Left lobe of liver (tissue), 1 donor: ENCODE results near the gene PHF10.

DNA sequence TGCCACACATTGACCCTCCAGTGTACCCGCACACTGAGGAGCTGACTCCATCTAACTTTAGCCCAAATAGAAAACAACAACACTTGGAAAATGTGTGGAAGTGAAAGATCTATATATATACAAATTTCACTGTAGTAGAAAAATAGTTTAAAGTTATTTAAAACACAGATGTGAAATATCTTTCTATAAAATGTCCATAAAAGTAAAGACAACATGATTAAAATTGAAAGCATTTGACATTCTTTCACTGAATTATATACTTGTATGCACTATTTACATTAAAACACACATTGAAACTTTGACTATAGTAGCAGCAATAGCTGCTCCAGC is 71.8 kb downstream of the SMOC2 start:
- PRO-cap, result no peak

- PRO-cap, result no peak
Measured at GRCh38 chr6:168530736-168531030, 89.7 kb downstream of the SMOC2 start.

GRCh38 chr6:168851821-168852275 is 401.8 kb downstream of the THBS2 start:
- PRO-cap, result no peak

- PRO-cap, result no peak
Measured at GRCh38 chr6:169074923-169075804, 178.5 kb downstream of the THBS2 start.

DNA sequence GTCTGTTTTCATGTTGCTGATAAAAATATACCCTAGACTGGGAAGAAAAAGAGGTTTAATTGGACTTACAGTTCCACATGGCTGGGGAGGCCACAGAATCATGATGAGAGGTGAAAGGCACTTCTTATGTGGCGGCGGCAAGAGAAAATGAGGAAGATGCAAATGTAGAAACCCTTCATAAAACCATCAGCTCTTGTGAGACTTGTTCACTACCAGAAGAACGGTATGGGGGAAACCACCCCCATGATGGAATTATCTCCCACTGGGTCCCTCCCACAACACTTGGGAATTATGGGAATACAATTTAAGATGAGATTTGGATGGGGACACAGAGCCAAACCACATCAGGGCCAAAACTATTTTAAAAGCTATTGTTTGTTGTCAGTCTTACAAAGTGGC is 71.0 kb downstream of the THBS2 start:
- PRO-cap, result no peak

DNA sequence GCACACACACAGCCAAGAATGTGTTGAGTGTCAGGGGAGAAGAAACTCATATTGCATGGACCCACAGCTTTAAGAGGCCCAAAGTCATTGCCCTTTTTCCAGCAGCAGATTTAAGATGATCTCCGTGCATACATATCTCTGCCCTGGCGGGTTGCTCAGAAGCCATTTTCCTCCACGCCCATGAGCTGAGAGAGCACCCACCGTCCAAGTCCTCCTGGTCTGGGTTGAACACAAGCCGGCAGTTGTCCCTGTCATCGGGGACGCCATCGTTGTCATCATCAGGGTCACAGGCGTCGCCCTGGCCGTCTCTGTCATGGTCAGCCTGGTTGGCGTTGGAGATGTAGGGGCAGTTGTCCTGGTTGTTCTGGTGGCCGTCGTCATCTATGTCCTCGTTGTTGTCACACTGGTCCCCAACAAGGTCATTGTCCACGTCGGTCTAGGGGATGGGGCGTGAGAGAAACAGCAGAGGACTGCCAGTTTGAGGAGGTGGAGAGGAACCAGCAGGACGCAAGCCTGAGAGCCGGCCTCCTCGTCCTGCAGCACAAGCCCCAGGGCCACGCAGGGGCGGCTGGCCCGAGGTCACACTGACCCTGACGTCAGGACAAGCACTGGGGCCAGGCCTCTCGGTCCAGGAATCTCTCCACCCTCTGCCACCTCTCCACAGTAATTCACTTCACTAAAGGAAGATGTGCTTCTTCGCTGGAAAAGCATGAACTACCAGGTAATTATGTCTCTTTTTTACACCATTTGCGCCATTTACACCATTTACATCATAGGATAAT is 28.5 kb downstream of the THBS2 start:
- PRO-cap, result no peak

DNA sequence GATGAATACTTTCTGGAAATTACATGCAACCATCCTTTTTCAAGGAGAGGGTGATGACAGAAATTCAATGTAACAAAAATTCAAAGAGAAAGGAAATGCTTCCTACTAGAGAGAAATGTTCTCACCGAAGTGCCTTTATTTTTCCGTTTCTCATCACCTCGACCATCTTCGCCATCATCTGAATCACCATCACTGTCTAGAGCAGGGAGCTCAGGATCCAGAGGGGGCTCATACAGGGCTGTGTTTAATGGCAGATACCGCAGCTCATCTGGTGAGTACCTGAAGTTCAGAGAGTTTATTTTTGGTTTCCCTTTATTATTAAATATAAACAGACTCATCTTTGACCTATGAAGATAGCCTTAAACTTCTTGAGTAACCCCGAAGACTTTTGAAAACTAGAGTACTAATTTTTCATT is 10.3 kb downstream of the C6orf120 start:
- PRO-cap, result no peak

DNA sequence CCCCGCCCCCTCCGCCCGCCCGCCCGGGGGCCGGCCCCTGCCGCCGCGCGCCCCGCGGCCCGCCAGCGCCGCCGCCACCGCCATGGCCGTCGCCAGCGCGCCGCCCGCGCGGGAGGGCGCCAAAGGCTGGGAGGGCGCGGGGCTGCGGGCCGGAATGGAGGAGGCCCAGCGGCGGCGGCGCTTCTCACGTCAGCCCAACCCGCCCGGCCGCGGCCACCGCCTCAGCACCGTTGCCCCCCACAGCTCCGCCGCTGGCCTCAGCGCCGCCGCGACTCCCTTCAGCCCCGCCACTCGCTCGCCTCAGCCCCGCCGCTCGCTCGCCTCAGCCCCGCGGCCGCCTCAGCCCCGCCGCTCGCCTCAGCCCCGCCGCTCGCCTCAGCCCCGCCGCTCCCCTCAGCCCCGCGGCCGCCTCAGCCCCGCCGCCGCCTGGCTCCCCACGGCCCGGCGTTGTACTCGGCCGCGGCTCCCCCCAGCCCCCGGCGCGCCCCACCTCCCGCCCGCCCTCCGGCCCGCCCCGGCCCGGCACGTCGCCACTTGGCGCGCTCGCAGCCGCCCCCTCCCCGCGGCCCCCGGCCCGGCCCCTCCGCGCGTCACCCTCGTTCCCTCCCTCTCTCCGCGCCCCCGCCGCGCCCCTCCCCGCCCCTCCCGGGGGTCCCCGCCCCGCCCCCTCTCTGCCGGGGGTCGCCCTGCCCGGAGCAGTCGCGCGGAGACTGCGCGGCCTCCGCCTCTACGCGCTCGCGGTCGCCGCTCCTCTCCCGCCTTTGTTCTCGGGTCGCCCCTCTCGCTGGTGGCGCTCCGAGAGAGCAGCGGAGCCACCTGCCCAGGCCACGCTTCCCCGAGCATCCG is at the start of gene PHF10:
Gene PHF10, minus strand, starts transcription at position 455 of the 846 bp plus-strand sequence.
- PRO-cap, result bidirectional peak, plus-strand start at position 65 of the sequence, minus-strand start outside the sequence; bidirectional peak, plus-strand start at position 764 of the sequence, minus-strand start at position 451 of the sequence

DNA sequence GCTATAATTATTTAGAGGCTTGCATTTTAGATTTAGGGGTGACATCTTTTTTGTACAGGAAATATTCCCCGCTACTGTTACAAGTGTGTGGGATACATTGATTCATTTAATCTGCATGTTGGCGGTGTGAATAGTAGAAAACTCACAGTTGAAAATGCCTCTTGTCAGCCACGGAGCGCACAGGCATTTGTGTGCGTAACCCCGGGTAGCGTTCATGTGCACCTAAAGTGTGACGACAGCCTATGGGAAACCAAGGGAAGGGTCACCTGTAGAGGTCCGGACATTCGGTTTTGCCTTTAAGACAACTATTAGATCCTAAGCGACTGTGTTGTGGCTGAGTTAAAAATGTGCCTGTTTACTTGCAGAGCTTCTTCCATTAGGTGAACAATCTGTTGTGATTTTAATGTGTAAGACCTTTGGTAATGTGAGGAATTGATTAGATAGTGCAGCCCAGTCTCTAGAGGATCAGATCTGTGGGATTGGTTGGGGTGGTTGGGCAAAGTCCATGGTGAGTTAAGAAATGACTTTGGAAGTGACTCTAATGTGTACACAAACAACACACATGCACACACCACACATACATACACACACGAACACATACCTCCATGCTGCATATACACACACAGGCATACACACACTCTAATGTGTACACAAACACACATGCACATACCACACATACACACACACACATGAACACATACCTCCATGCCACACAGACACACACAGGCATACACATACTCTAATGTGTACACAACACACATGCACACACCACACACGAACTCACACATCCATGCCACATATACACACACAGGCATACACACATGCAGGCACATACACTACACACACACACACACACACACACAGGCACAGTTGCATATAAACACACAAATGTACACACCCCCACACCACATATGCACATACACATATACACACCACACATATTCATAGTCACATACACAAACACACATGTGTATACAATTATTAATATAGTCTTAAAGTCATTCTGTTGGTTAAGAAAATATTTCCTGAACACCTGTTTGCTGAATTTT is 15.8 kb downstream of the ERMARD start:
- PRO-cap, result unidirectional peak, minus-strand start at position 156 of the sequence; unidirectional peak, minus-strand start at position 189 of the sequence; unidirectional peak, minus-strand start at position 216 of the sequence; unidirectional peak, minus-strand start at position 394 of the sequence; unidirectional peak, minus-strand start at position 473 of the sequence

GRCh38 chr6:169810129-169811271 is 59.1 kb downstream of the ERMARD start:
- PRO-cap, result no peak

GRCh38 chr6:169862175-169862435 is 110.7 kb downstream of the ERMARD start:
- PRO-cap, result no peak

GRCh38 chr6:170043873-170044758 is 246.8 kb downstream of the DLL1 start:
- PRO-cap, result no peak

DNA sequence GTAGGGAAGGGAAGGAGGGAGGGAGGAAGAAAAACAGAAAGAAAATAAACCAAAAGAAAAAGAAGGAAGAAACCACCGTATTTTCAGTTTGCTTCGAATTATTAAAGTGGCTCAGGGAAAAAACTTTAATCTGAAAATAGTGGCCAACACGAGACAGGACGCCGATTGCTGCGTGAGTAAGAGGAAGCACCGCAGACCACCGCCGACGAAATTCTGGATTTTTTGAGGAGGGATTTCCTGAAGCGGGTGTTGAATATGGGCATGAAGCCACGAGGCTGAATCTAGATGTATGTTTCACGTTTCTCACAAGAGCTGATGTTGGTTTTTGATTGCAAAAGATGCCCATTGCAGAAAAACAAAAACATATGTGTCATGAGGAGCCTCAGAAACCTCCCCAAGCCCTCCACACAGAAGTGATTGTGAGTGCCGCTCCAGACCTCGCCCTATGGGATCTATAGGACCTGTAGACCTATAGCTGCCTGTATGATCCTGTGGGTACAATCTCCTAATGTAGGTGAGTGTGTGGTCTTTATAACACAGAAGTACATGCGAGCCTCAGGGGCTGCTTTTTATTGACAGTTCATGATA is 244.1 kb downstream of the DLL1 start:
- PRO-cap, result no peak

DNA sequence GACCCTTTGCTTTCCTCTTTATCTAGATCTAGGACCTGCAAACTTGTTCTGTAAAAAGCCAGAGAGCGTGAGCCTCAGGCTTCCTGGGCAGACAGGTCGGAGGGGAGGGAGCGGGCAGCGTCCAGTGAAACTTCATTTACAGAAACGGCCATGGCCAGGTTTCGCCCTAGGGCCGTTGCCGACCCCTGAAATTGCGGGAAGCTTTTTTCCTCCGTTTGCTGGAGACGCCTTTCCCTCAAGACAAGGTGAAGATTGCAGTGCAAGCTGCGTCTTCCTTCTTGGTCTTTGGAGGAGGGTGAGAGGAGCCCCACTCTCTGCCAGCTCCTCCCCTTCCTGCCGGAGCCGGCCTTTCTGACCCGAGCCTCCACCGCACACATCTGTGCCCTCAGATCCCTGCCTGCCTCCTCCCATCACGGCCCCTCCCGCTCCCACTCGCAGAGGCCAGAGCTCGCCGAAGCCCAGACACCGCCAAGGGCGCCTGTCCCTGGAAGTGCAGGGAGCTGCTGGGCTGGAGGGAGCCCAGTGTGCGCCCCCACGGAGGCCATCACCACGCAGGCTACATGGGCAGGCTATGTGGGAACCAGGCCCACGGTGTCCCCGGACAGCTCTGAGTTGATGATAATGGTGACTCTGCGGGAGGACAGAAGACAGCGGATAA is 155.2 kb downstream of the DLL1 start:
- PRO-cap, result no peak

DNA sequence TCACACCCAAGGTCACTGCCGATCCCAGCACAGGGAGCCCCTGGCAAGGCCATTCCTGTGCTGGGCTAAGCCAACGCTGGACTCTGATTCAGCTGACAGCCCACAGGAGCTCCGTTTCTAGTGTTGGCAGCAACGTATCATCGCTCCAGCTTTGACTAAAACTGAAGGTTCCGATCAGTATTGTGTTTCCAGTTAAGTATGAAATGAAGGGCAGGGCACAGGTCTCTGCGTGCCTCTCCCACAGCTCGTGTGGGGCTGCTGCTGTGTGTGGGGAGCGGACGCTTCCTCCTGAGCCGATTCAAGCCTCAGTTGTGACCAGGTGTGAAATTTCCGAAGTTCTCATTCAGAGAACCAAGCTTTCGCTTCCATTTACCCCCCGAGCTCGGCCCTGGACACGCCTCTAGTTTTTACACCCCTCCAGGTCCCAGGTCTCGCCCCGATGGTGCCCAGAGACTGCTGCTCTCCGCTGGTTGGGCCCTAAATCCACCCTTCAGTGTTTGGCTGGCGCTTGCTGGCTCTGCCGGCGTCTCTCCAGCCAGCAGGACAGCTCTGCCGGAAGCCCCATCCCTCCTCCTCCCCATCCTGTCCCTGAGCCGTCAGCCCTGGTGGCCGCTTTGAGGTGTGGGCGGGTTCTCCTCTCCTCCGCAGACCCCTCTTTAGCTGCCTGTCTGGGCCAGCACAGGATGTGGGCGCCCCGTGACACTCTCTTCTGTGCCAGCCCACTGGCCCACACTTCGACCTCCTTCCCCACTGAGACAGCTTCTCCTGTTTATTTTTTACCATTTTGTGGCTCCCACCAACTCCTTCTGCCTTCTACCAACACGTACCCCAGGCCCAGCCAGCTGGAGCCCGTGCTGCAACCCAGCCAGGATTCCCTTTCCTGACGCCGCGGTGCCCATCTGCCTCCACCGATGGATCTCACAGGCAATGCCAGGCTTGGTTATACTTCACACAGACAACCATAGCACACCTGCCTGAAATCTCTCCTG is 142.9 kb downstream of the DLL1 start:
- PRO-cap, result no peak

GRCh38 chr6:170151396-170152268 is 139.2 kb downstream of the DLL1 start:
- PRO-cap, result no peak

DNA sequence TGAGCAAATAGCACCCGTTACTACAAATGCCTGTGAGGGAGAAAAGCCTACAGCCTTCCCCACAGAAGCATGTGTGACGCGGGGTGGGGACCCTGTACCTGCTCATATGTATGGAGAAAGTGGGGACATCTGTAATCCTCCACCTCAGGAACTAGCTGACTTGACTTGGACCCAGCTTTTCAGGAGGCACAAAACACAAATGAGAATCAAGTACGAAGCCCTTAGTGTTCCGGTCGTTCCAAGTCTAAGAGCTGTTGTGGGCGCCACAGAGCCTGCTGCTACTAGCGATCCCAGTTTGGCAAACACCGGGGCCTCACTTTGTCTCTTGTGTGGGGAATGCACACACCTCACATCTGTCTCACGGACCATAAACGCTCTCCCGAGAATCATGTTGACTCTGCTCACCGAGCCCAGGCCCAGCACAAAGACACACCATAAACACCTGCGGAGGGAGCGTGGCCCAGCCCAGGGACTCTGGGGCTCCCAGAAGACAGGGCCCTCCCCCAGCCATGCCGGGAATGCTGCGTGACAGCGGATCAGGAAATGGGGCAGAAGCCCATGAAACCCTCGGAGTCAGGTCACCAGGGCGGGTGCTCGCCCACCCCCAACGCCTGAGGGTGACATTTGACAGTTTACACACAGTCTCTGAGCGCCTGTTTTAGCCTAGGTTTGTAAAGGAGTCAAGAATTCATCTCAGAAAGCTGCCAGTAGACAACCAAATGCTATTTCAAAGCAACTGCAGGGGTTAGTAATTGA is 21.5 kb downstream of the DLL1 start:
- PRO-cap, result no peak

DNA sequence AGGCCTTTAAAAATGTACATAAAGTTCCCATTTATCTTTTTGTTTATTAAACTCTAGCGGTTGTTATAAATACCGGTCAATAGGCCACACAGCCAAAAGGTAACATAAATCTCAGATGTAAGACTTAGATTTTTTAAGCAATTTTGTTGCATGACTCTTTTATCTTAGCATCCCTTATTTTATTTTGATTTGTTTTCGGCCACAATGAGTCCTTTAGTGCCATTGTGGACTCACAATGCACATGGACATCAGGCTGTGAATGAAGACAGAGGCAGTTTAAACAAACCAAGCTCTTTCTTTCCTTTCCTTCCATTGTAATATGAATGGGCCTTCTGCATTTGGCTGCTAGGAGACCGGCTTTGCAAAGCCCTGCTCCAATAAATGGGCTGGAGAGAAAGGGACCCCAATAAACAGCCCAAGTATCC is 7.0 kb upstream of the DLL1 start:
- PRO-cap, result no peak

DNA sequence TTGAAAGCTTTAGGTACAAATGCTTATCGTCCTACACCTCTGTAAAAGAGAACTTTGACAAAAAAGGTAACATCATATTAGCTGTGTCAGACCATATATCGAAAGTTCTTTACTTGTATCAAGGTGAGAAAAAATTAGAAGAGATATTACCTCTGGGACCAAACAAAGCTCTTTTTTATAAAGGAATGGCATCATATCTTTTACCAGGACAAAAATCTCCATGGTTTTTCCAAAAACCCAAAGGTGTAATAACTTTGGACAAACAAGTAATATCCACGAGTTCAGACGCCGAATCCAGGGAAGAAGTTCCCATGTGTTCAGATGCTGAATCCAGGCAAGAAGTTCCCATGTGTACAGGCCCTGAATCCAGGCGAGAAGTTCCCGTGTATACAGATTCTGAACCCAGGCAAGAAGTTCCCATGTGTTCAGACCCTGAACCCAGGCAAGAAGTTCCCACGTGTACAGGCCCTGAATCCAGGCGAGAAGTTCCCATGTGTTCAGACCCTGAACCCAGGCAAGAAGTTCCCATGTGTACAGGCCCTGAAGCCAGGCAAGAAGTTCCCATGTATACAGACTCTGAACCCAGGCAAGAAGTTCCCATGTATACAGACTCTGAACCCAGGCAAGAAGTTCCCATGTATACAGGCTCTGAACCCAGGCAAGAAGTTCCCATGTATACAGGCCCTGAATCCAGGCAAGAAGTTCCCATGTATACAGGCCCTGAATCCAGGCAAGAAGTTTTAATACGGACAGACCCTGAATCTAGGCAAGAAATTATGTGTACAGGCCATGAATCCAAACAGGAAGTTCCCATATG is 11.8 kb downstream of the FAM120B start:
- PRO-cap, result no peak

DNA sequence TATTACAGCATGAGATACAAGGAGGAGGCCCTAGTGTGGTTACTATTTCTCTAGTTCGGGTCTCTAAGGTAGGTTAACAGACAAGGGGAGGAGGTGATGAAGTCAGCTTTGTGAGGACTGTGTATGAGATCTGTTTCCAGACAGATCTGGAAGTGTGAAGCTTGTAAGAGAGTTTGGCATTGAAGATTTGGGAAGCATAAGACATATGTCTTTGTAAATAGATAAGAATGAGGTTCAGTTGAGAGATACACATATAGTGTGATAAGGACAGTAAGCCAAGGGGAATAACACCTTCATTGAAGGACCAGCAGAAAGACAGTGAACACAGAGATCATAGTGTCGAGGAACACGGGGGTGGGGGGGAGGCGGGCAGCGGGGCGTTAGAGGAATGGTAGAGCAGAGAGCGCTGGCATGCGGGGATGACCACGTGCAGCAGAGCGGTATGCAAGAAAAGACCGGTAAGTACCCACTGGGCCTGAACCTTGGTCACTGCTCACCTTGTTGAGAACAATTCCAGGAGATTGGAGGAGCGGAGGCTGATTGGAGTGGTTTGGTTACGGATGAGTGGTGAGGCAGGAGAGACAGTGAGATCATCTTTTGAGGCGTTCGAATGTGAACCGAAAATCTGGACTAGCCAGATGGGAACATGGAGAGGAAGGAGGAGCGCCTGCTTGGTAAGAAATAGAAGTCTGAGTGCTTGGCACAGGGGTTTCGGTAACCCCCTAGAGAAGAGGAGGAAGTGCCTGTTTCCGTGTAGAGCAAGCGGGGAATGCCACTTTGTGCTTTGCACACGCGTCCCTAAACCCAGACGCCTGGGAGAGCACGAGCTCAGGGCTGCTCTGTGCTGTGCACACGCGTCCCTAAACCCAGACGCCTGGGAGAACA is 69.8 kb downstream of the FAM120B start:
- PRO-cap, result no peak